Ureter (tissue), 1 donor: ENCODE measurements around a stretch of chr14.

DNA sequence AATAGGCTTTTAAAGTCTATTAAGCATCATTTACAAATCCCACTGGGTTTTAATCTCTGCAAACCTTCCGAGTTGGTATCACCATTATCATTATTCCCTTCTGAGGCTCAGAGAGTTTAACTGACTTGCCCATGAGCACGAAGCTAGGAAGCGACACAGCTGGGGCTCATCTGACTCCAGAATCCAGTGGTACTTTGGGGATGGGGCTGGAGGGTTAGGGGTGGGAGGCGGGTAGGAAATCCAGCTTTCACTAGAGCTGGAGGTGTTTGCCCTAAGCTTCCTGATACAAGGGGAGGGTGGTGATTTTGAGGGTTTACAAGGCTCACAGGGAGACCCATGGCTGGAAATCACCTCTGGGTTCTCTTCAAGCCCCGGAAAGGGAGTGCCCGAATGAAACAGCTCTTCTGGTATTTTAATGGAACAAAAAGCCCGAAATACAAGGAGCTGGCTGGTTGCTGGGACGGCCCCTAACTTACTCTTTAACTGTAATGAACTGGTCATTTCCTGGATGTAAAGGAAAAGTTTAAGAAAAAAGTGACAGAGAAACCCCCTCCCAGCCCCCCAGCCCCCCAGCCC lies 109.1 kb upstream of the FUT8 start:
- PRO-cap = no peak

DNA sequence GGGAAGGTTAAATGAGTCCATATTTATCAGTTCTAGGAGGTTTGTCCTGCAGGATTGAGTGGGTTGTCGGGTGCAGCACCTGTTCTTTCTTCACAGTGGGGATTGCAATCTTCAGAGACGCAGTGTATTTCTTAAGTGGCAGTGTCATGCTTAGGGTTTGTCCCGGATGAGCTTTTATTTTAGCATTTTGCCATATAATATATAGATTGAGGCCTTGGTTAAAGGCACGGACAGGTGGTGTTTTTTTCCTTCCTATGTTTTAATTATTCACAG lies 1.2 kb downstream of the FUT8 start:
- PRO-cap = no peak

DNA sequence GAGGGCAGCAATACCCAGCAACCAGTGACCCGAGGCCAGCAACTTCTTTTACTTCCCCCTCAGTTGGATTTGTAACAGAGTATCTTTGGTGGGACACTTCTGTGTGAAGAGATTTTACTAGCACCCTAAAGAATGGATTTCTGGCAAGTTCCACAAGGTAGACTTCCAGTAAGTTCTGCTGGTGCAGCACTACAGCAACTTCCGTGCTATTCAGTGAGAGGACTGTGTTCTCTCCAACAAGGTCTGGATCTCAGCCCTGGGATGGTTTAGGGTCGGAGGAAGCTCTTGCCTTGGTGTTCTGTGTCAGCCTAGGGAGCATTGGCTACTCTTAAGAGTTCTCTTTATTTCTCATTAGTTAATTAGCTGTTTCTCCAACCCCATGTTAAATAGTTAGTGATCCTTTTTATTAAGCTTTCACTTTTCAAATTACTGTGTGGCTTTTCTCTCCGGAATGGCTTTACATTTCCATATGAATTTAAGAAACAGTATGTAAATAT lies 70.5 kb downstream of the FUT8 start:
- PRO-cap = no peak

- PRO-cap = no peak
These were observed 217.4 kb downstream of the FUT8 start for GRCh38 chr14:65629612-65630563.

- PRO-cap = no peak
These were observed 434.4 kb downstream of the FUT8 start for GRCh38 chr14:65846838-65847513.

- PRO-cap = no peak
These were observed 194.9 kb downstream of the GPHN start for GRCh38 chr14:66702635-66703476.

DNA sequence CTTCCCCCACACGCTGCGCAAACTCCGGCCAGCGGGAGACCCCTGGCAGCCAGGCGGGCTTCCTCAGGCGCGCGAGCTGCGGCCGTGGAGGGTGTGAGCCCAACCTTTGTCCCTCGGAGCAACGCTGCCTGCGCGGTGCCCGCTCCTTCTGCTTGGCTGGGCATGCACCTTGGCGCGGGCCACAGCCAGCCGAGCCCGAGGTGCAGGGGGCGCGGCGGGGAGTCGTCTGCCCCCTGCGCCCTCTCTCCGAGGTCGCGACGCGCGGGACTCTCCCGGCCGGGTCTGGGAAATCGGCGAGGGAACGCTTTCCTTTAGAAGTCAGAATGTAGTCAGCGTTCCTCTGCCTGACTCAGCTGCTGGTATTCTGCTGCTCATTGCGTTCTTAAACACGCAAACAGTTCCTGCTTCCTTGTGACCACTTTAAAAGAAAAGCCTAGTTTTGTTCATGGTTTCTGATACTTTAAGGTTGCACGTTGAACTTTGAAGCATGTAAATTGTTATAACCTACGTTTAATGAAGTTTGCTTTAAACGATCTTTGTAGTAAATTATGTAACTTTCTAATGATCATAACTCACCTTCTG lies 483 bp downstream of the PALS1 start:
- PRO-cap = no peak

- PRO-cap = no peak
These were observed 40.6 kb downstream of the ZFYVE26 start for GRCh38 chr14:67775678-67776394.

GRCh38 chr14:68088303-68089031 lies 268.9 kb downstream of the RAD51B start:
- PRO-cap = no peak

- PRO-cap = no peak
These were observed 379.2 kb downstream of the RAD51B start for GRCh38 chr14:68198510-68199388.

GRCh38 chr14:68199595-68200423 lies 380.2 kb downstream of the RAD51B start:
- PRO-cap = no peak

DNA sequence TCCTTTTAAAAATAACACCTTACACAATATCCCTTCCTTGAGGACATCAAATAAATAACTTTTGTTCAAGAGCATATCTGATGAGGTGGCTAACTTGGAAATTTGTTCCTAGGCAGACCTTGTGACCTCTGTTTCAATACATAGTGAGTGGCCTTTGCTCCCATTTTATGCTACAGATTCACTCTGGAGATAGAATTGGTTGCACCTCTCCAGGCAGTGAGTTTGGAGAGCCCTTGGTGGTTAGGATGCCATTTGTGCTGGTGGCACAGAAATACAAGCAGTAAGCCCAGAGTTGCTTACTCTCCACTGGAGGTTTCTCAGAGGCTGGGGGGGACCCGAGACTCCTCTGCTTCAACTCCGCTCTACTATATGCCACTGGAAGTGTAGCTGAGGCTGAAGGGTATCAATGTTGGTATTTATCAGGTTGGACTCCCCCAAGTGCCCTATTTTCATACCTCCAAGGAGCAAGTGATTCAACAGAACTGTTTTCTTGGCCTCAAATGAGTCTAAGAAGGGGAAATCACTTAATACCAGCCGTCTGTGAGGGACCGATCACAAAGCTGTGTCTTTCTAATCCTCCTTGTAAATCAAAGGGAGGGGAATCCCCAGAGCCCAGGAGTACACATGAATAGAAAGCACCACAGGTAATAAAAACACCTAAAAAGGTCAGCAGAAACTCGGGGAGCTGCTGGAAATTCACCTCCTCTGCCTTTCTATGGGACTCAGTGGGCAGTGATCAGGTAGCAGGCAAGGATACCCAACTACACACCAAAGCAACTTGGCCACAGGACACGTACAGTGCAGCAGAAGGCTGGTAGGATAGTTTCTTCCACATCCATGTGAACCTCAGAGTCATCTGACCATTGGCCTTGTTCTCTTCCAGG lies 463.2 kb downstream of the RAD51B start:
- PRO-cap = no peak

DNA sequence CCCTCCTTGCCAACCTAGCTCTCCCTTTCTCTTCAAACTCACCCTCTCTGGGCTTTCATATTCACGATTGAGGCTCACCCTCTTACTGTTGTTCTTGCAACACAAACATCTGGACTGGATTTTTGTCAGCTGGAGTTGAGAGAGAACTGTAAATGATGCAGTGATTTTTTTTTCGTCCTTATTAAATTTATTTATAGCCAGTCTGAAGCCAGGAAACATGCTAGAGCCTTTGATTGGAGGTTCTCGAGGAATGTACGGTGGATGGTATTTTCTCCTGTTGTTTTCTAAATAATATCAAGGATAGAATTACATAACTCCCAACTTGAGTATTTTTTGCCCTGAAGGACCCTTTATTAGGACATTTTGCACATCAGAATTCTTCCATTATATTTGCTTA lies 485.0 kb downstream of the ZFP36L1 start:
- PRO-cap = no peak

DNA sequence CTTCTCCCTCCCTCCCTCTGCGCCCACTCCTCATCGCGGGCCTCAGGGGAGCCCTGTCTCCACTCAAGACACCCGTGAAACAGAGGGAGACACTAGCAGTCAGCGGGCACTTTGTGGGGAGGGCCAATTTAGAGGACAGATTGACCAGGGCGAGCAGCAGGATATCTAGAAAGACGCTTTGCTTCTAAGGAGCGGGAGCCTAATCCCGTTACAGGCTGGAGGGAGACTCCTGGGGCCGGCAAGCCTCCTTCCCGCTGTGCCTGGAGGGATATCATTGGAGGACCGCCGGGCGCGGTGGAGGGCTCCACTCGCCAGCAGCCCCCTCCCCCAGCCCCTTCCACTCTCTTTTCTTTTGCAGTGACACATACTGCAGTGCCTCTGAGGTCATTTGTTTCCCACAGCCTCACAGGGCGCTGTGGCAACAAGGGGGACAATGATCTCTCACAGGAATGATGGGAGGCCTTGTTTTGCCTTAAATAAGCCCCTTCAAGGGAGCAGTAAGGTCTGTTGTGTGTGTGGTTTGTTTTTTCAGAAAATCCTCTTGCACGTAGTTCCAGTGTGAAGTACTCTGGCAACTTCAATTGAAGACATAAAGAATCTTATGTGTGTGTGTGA lies 428.6 kb downstream of the ZFP36L1 start:
- PRO-cap = no peak

- PRO-cap = no peak
These were observed 372.6 kb downstream of the ZFP36L1 start for GRCh38 chr14:68420224-68420654.

GRCh38 chr14:68509829-68510686 lies 282.8 kb downstream of the ZFP36L1 start:
- PRO-cap = no peak

DNA sequence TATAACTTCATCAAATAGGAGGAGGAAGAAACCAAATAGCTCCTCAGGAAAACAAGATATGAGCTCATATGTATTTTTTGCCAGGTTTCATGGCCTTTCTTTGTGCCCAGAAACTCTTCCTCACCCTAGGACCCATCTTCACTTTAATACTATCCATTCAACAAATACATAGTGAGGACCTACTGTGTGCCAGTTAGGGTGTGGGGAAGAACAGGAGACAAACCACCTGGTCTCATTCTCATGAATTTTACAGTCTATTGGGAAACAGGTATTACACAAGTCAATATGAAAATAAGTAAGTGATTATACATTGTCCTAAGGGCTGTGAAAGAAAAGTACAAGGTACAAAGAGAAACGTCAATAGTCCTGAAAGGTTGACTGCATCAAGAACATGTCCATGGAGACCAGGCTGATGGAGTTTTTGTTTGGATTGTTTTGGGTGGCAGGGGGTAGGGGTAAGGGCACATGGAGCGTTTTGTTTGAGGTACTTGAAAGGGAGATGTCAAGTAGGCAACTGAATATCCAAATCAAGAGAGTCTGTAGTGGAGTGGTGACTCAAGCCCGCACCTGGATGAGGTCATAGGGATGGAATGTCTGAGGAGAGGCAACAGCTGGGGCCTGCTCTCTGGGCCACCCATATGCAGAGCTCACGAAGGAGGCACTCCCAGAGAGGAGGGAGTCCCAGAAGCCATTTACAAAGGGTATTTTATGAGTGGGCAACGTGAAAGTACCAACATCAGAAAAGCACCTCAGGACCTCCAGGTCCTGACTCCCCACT lies 272.1 kb downstream of the ZFP36L1 start:
- PRO-cap = no peak

GRCh38 chr14:68584757-68585426 lies 208.0 kb downstream of the ZFP36L1 start:
- PRO-cap = no peak

GRCh38 chr14:68630454-68631168 lies 162.3 kb downstream of the ZFP36L1 start:
- PRO-cap = no peak

DNA sequence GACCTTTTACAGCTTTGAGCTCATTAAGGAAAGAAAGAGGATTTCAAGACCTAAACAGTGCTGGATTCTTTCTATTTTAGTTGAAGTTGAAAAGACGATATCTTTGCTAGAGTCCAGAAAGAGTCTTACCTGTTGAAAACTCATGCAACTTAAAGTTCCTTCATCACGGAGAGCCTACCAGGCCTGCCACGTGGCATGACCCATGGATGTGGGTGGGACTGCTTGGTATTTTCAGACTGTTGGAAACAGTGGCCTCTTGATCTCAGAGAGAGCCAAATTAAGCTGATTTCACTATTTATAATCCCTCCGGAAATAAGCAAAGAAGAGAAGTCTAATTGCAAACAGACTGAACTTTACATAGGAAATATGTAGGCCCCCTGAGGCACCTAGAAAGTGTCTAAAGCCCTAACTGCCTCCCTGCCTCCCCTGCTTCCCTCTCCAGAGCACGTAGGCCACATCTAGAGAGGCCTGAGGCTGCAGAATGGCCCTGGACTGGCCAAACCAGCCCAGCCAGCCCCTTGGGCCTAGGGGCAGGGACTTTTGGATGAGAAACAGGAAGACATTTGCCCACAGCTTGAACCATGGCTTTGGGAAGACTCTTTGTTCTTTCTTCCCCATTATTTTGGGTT lies 123.8 kb downstream of the ZFP36L1 start:
- PRO-cap = no peak